Pulmonary artery (tissue), 1 donor: ENCODE measurements around the genes APEH and SLC38A3.

DNA sequence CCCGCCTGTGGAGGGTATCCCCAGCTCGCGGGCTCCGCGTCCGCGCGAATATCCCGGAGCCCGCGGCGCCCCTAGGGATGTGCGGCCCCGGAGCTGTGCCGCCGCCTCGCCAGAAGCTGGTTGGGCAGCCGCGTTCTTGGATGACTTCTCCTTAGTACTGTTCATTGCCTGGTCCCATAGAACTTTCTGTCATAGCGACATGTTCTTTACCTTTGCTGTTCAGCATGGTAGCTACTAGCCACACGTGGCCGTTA is 658 bp downstream of the ARIH2 start:
- PRO-cap: no peak

DNA sequence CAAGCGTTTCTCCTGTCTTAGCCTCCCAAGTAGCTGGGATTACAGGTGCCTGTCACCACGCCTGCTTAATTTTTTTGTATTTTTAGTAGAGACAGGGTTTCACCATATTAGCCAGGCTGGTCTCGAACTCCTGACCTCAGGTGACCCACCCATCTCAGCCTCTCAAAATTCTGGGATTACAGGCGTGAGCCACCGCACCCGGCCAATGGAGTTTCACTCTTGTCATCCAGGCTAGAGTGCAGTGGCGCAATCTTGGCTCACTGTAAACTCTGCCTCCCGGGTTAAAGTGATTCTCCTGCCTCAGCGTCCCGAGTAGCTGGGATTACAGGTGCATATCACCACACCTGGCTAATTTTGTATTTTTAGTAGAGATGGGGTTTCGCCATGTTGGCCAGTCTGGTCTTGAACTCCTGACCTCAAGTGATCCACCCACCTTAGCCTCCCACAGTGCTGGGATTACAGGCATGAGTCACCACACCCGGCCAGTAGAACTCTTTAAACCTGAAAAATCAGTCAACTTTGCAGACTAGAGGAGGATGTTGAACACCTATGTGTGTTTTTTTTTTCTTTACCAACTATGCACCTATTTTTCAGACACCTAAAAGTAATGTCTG is 7.8 kb downstream of the ARIH2 start:
- PRO-cap: no peak

DNA sequence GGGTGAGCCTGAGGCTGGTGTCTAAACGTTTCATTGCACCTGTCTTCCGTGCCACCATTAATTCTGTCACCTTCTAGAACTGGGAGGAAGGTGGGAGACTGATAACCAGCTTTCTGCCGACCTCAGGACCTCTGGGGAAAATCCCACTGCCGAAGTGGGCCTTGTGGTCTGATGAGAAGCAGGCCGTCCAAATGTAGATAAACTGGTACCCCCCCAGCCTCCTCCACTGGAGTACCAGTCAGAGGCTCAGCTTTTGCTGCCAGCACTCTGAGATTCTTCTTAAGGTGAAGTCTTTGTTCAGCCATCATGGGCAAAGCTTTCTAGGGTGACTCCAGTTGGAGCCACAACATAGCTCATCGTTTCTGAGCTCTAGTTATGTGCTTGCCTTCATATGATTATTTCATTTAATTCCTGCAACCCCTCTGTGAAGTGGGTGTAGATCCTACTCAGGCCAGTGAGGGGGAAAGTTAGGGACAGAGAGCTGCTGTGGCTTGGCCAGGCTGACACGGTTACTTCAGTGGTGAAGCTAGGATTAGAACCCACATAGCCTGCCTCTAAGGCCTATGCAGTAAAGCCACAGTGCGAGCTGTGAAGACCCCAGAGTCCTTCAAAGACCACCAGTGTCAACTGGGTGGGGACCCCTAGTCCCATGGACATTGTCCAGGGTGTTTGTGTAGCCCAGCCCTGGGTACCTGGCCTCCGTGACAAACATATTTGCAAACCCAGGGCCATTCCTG is 1.3 kb downstream of the P4HTM start:
- PRO-cap: no peak

DNA sequence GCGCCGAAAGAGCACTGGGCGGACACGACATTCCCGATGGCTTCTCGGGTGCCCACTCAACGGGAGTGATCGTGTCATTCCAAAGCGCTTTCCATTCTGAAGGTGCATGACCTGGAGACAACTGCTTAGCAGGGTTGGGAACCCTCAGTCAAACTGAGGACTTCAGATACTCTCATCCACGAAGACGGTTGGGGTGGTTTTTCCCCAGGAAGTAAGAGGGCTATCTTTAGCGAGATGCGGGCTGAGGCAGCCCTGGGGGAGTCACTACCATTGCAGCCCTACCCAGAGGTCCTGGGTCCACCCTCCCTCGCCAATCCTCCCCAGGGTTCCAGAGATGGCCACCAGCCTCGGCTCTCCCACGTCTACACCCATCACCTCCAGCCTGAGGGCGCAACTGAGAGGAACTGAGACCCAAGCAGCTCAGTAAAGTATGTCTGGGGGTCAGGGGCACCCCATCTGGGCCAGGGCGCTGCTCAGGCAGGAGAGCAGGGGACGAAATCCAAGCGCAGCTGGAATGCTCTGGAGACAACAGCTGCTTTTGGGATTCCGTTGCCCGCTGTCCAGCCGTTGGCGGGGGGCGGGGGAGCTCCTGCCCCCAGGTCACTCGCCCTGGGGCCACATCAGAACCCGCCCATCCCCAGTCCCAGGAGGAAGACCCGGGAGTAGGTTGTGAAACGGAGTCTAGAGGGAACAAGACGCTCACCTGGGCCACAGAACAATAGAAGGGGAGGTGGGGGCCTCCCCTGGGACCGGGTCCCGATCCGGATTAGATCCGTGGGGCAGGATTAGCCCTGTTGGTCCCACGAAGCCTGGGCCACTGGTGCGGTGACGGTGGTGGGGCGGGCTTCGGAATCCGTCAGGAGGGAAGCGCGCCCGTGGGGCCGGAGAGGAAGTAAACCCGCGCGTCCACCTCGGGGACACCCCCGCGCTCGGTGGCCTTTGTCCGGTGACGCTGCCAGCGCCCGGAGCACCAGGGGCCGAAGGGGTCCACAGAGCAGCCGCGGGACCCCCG is 1.5 kb upstream of the NDUFAF3 start:
- PRO-cap: no peak

DNA sequence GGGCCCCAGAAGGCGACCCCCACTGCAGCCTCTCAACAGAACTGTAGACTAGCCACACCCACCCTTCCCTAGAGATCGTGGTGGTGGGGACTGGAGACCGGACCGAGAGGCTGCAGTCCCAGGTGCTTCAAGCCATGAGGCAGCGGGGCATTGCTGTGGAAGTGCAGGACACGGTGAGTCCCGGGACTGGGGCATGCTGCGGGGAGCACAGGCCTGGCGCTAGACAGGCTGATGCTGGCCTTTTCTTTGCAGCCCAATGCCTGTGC is 816 bp downstream of the NDUFAF3 start:
- PRO-cap: no peak

- PRO-cap: no peak
Measured at GRCh38 chr3:49122136-49122594, 1.5 kb upstream of the USP19 start.

DNA sequence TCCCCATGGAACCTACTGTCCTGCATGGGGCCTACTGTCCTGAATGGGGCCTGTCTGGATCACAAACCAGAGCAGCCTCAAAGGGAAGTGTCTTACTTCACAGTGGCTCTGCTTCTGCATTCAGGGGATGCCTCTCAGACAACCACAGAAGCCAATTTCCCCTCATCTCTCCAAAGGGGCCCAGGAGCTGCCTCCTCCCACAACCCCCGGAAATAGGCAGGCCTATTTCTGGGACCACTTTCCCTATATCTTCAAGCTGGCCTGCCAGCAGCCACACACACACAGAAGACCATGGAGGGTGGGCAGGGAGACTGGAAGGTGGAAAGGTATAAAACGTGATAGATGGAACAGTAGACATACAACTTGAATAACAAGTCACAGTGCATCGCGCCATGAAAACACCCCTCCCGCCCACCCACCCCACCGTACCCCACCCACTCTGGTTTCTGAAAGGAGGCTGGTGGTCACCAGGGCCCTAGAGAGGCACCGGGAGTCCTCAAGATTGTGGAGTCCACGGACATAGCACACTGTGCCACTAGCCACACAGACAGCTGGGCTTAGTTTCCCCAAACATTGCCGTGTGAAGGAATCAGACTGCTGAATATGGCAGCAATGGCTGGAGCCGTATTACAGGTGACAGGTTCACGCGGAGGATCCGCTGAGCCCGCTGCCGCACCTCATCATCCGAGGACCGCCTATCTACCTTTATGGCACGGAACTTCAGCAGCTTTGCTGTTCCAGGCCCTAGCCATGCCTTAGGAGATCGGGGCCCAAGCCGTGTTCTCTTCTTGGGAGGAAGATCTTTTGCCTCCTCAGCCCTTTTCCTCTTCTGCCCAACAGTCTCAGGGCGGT is 3.7 kb downstream of the CCDC71 start:
- PRO-cap: no peak

DNA sequence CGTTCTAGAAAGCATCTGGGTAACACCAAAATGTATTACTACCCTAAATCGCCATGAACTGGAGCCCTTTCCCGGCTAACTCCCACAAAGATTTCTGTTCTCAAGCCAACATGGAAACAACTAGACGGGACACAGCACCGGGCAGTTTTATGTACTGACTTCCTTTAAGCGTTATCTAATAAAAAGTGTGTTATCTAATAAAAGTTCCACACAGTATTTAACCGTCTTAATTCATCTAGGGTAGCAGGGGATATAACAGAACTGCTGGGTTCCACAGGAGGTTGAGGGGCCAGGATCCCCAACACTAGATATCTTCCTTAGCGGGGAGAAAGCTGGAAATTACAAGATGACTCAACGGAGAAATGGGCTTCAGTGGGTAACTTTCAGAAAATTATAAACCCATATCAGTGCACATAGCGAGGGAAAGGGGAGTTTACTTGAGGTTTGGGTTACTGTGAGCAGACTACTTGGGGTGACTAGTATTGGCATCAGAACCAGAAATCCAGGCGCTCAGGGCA is 442 bp upstream of the C3orf62 start:
- PRO-cap: no peak

DNA sequence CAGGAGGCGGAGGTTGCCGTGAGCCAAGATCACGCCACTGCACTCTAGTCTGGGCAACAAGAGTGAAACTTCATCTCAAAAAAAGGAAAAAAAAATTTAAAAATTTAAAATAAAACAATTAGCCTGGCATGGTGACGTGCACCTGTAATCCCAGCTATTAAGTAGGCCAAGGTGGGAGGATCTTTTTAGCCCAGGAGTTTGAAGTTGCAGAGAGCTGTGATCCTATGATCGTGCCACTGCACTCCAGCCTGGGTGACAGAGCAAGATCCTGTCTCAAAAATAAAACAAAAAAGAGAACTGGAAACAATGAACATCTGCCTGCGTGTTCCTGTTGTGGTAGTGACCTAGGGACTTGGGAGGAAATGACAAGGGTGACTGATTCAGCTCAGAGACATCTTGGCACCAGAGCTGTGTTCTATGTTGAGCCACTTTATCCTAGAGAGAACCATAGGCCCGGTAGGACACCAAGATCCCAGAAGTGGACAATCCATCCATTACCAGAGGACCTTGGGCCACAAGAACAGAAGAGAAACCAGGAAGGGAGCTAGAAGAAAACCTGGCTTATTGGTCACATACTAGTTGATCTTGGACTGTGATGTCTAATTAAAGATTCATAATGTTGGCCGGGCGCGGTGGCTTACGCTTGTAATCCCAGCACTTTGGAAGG is 5.2 kb upstream of the USP4 start:
- PRO-cap: no peak

DNA sequence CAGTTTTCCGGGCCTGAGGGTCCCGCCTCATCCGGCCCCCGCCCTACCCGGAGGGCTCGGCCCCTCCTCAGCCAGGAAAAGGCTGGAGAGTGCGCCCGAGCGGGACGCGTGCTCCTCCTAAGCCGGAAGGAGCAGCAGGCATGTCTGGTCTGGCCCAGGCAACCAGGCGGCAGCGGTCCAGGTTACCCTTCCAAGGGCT is 131 bp upstream of the GPX1 start:
- PRO-cap: bidirectional peak, plus-strand start at position 74 of the sequence, minus-strand start outside the sequence

DNA sequence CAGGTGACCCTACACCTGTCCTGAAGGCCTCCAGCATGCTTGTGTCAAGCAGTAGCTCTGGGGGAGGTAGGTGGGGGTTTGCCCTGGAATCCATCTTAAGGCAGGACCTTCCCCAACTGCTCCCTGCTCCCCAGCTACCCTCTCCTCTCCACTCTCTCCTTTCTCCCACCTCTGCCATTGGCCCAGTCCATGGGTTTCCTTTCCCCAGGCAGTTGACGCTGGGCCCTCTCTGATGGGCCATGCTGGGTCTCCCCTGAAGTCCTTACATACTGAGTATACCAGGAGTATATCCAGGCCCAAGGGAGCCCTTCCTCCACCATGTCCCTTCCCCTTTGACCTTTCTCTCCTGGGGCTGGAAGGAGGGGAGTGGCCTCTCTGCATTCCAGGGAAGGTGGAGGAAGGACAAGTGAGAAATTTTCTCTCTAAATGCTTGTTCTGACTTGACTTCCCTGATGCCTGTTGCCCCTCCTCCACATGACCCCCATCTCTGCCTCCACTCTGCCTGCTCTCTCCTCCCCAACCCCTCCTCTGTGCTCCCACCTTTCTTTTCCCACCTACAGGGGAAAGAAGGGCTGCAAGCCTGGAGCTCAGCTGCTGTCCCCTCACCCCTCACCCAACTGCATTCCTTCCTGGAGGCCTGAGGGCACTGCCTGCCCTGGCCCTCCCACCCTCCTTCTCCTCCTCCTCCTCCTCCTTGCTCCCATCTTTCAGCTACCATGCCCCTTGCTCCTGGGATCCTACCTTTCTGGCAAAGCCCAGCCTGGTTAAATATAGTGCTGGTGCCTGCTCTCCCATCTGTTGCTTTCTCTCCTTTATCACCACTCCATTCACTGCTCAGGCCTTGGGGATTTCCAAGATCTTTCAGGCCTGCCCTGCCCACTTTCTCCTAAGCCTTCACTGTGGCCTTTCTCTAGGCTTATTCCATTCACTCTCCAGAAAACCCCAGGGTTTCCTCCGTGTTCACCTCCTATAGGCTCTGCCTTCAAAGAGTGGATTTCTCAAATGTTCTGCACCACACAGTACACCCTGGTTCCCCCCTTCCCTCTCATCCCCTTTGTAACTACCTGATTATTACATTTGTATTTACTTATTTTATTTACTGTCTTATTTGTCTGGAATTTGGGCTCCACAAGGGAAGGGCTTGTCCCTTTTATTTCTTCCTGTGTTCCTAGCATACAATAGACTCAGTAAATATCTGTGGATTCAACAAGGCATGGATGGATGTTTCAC is 8.5 kb upstream of the DAG1 start:
- PRO-cap: no peak

DNA sequence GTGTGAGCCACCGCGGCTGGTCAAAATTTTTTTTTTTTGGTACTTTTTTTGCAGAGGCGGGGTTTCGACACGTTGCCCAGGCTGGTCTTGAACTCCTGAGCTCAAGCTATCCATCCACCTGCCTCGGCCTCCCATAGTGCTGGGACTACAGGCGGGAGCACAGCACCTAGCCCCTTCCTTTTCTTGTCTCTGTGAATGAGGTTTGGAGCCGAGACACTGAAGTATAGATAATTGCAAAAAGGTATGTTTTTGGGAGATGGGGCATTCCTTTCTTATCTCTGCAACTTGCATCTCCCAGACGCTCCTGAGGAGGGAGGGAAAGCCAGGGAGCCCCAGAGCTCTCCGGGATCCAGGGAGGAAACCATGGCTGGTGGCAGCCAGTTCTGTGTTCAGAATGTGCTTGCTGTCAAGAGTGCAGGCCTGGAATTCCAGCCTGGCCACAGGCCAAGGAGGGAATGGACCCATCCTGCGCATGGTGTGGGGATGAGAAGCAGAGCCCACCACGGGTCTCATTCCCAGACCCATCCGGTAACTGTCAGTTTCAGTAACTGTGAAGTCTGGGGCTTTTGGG is 1.2 kb upstream of the DAG1 start:
- PRO-cap: no peak

- PRO-cap: bidirectional peak, plus-strand start at chr3:49638728, minus-strand start at chr3:49638514
Measured at GRCh38 chr3:49638330-49639062, 35.7 kb upstream of the APEH start.

DNA sequence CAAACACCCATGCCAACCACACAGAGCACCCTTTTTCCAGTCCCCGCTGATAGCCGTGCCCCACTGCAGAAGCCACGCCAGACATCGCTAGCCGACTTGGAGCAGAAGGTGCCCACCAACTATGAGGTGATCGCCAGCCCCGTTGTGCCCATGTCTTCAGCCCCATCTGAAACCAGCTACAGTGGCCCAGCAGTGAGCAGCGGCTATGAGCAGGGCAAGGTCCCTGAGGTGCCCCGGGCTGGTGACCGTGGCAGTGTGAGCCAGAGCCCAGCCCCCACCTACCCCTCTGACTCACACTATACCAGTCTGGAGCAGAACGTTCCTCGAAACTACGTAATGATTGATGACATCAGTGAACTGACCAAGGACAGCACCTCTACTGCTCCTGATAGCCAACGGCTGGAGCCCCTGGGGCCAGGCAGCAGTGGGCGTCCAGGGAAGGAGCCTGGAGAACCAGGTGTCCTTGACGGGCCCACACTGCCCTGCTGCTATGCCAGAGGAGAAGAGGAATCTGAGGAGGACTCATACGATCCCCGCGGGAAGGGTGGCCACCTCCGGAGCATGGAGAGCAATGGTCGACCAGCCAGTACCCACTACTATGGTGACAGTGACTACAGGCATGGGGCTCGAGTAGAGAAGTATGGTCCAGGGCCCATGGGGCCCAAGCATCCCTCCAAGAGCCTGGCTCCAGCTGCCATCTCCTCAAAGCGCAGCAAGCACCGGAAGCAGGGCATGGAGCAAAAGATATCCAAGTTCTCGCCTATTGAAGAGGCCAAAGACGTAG is 12.8 kb upstream of the APEH start:
- PRO-cap: no peak

DNA sequence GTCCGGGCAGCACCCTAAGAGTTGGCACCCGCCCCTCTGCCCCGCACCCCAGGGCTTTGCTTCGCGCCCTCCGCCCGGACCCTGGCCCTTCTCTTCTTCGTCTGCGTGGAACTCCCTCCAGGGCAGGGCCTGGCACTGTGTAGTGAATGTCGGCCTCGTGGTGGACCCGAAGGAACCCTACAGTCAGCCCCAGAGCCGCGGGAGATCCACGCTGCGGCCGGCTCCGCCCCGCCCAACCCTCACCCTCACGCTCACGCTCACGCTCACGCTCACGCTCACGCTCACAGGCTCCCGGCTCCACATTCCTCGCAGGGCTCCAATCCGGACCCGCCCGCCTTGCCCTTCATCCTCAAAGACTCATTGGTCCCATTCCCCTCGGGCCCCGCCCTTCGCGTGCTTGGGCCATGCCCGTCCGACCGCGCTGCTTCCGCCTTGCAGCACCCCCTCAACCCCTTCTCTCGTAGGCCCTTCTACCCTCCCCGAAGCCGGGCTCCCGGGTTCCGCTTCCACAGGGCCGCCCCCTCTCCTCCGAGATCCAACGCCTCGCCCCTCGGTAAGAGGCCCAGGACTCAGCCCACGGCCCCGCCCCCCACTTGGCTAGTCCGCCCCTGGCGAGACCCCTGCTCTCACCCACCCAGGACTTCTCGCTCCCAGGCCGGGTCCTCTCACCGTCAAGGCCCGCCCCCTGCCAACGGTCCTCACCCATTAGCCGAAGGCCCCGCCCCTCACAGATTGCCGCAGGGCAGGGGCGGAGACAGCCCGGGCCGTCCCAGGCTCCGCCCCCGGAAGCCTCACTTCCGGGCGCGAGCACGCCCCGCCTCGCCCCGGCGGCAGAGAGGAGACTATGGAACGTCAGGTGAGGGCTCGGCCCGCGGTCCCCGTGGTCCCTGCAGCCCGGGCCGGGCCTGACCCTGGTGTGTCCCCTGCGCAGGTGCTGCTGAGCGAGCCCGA is at the start of gene APEH:
Gene APEH (plus strand): TSS at position 794 of the 951 bp plus-strand sequence.
- PRO-cap: unidirectional peak, minus-strand start at position 457 of the sequence; bidirectional peak, plus-strand start at position 822 of the sequence, minus-strand start at position 680 of the sequence

DNA sequence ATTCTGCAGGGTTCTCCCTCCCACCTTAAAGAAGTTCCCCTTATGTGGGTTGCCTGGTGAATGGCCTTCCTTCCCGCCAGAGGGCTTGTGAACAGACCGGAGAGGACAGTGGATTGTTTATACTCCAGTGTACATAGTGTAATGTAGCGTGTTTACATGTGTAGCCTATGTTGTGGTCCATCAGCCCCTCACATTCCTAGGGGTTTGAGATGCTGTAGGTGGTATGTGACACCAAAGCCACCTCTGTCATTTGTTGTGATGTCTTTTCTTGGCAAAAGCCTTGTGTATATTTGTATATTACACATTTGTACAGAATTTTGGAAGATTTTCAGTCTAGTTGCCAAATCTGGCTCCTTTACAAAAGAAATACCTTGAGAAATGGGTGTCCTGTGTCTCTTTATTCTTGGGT is 29.9 kb downstream of the RBM5 start:
- PRO-cap: no peak

GRCh38 chr3:50204991-50205666 is at the start of gene SLC38A3:
SLC38A3 (plus strand) TSS chr3:50205271.
- PRO-cap: unidirectional peak, plus-strand start at chr3:50205277

DNA sequence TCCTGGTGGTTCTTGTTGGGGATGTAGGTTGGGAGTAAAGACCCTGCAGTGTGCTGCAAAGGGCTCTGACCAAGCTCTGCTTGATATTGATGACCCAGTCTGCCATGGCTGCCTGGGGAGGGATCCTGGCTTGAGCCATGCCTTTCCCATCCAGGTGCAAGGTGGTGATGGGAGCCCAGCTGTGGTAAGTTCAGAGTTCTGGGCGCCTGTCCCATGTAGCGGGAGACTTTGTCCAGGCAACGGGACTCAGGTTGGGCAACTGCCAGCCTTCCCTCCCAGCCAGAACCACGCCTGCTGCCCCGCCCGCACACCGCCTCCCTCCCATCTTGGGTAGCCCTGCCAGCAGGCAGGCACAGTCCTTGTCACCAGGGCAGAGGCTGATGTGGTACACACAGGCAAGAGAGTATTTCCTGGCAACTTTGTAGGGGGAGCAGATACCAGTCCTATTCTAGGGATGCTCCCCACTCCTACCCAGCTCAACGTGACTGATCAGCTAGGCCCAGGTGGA is 2.7 kb downstream of the GNAI2 start:
- PRO-cap: unidirectional peak, plus-strand start at position 368 of the sequence

DNA sequence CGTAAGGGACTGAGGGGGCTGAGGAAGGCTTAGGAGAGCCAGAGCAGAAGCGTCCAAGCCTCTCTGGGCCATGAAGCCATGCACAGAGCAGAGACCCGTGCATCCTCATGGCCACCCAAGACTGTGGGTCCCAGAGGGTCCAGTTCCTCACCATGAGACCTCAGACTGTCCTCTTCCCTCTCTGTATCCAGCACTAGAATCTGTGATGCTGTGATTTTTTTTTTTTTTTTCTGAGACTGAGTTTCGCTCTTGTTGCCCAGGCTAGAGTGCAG is 8.7 kb downstream of the GNAI2 start:
- PRO-cap: no peak

DNA sequence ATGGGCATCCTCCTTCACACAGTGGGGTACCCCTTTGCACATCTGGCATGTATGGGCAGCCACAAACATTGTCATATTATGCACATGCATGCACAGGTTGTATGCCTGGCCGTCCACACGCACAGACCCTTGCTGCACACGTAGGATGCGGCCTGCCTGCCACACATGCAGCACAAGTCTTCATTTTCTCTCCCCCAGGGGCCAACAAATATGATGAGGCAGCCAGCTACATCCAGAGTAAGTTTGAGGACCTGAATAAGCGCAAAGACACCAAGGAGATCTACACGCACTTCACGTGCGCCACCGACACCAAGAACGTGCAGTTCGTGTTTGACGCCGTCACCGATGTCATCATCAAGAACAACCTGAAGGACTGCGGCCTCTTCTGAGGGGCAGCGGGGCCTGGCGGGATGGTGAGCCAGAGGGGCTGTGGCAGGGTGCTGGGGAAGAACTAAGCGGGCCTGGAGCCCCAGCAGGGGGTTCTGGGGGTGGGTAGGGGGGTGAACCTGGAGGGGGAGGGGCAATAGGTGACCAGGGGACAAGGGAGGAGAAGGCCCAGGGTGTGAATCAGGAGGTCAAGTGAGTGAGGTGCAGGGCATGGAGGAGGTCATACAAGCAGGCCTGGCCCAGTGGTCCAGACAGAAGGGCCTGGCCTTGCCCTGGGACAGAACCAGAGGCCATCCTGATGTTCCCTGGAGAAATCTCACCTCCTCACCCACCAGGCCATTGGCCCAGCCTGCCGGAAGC is 11.5 kb upstream of the SEMA3B start:
- PRO-cap: no peak